LUHMES (cell line): ENCODE measurements around the genes ABHD3 and MIB1.

DNA sequence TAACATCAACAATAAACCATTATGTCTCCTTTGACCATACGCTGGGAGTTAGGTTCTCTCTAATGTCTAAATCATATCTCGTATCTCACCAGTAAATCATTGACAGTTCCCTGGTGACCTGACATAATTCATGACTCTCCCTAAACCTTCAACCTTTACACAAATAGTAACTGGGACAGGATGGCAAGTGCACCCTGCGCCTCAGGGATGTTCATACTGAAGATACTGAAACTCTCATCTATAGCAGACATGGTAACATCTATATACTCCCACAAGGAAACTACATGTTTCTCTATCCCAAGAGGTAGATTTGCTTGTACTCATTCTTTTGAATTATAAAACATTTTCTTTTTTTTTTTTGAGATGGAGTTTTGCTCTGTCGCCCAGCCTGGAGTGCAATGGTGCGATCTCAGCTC, 6.7 kb downstream of the ABHD3 start:
- PRO-cap = no peak

- PRO-cap = bidirectional peak, plus-strand start at chr18:21704400, minus-strand start at chr18:21704272; bidirectional peak, plus-strand start at chr18:21704929, minus-strand start at chr18:21704775
These were observed at the start of gene ABHD3 for GRCh38 chr18:21704101-21704865. ABHD3 (minus strand) TSS chr18:21704774.

DNA sequence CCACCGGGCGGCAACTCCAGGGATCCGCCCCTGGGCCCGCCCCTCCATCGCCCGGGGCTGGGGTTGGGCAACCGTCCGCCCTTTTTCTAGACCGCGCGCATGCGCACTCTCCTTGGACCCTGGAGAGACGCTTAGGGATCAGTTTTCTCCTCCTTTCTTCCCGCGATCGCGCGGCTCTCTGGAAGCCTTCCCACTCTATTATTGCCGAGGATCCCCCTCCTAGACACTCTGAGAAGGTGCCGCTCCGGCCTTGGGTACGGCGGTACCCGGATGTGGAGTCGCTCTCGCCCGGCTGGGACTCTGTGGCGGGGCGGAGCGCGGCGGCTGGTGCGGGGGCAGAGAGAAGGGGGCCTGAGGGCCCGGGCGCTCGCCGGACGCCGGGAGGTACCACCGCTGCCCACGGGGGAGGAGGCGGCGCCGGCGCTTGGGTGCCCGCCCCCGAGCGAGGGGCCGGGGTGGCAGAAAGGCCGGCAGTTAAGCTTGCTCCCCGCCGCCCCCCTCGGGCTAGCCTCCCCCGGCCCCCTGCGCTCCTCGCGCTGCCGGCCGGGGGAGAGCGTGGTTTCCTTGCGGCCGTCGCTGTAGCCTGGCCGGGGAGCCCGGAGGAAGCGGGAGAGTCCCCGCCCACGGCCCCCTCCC, at the start of gene MIB1:
MIB1 (plus strand) TSS at position 112 of the 636 bp plus-strand sequence.
- PRO-cap = bidirectional peak, plus-strand start at position 157 of the sequence, minus-strand start outside the sequence; bidirectional peak, plus-strand start outside the sequence, minus-strand start at position 586 of the sequence

GRCh38 chr18:21741317-21741883, 808 bp downstream of the MIB1 start:
- PRO-cap = bidirectional peak, plus-strand start at chr18:21741365, minus-strand start at chr18:21741266

GRCh38 chr18:21846565-21847243, 106.1 kb downstream of the MIB1 start:
- PRO-cap = no peak

DNA sequence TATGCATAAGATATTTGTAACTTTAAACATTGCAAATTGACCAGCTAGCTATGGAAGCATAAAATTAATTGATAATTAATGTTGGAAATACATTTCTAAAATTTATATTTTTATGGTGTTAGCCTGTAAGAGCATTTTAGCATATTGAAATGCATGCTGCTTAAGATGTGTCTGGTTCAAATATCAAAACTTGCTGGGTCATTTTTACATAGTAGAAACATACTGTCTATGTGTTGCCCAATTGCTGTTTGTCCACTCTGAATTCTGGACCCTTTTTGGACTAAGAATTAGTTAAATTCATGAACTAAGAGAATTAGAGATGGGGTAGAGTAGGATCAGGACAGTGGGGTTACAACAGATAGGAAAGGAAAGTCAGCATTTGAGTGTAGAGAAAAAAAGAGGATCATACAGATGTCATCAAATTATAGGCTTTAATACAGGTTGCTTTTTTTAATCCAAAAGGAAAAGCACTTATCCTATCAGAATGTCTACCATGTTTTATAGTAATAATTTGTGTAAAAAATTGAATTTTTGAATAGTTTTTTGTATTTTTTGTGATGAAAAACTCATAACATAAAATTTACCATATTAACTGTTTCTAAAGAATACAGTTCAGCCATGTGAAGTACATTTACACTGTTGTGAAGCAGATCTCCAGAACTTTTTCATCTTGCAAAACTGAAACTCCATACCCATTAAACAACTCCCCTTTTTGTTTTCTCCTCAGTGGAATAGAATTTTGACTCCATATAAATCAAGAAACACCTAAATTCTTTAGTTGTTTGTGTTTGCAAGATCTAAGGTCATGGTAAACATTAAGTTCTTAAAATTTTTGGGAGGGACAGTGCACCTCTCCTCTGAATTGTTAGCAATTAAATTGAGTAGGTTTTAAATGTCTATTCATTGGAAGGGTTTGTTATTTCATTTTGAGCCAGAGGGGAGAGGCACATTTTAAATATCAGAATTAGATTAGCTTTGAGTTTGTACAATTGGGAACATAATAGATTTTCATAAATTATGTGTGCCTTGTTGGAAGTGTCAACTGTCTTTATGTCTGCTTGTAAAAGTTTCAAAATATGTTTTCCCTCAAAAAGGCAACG, 127.3 kb downstream of the MIB1 start:
- PRO-cap = no peak

DNA sequence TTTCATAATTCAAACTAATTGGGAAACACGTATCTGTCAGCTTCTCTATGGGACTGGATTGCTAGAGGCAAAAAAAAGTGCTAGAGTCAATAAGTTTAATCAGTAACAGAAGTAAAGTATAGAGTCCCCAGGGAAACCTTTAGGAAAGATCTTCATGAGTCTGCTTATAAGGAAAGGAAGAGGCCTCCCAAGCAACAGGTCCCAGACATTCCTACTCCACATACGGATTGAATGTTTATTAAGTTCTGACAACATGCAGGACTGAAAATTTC, 171.6 kb upstream of the GATA6 start:
- PRO-cap = no peak

DNA sequence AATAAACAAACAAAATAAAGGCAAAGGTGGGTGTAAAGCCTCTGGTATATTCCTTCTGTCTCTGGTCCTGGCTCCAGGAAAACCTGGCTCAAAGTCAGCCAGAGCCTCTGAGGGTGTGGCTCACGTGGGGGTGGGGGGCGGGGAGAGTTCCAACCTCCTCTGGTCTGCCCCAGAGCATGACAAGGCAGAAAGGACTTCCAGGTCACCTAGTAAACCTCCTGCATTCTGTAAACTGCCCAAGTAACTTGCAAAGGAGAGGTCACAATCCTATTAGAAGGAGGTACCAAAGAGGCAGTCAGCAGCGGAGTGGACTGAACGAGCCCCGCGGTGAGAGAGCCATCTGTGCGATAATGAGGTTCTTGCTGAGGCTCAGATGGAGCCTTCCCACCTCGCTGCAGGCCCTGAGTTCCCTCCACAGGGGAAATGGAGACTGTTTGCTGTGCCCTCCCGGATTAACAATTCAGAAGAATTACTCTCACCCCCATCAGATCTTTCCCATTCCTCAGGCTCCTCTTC, 58.9 kb upstream of the GATA6 start:
- PRO-cap = no peak

GRCh38 chr18:22167494-22168230, 1.7 kb upstream of the GATA6 start:
- PRO-cap = no peak

DNA sequence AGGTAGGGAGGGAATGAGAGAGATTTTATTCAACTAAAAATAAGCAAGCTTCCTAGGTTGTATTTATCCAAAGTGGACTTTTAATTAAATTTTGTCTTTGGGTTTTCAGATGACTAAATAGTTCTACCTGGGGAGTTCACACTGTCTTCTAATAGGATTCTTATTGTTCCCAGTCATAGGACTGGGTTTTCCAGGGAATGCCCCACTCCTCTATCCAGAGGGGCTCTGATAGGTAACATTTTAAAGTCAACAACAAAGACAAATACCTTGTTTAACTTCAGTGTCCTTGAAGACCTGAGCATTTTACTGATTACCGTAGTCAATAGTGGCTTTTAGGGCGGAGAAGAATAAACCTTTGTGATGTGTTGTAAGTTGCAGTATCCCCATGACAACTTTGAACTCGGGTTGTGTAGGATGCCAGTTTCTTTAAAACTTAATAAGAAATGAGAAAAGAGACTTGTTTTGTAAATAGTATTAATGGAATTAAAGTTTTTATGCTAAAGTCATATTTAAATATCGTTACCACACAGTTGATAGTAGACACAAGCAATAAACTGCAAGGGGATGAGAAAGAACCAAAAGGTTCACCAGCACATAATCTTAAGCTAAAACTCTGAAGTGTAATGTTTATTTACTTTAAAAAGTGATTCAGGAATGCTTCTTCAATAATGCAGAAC, 6.0 kb downstream of the GATA6 start:
- PRO-cap = no peak

DNA sequence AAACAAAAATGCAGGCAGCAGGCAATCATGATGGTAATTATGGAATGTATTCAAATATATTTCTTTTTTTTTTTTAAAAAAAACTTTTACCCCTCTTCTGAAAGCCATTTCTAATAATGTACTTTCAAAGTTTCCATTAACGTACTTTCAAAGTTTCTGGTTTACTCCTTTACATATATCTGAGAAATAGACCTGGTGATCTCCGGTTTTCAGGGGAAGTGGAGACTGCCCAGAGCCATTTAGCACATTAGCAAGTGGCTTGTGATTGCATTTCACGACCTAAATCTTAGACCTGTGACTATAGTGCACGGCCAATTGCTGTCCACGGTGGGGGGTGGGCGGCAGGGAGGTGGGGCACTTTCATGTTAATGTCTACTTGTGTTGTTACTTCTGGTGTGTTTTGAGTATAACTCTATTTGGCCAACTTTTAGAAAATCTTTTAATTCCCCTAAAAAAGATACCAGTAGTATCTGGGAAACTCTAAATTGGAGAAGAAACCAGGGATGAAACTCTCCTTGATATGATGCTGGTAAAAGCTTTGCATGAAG, 11.3 kb downstream of the GATA6 start:
- PRO-cap = no peak

DNA sequence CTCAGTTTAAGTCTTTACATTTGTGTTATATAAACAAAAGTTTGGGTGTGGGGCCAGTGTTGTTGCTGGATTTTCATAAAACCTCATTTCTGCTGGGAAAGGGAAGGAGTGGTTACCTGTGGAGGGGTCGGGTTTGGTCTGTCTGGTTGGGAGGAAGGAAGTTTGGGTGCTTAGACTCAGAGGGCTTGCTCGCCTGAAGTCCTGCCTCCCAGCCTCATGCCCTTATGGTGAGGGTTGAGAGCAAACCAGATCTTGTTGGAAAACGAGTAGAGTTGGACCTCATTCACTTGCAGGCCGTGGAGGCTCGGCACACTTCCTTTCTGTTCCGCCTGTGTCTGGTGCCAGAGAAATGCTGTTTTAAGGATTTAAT, 29.5 kb downstream of the GATA6 start:
- PRO-cap = no peak

GRCh38 chr18:22200518-22201402, 31.4 kb downstream of the GATA6 start:
- PRO-cap = no peak

- PRO-cap = no peak
These were observed 54.1 kb downstream of the GATA6 start for GRCh38 chr18:22223217-22224106.

- PRO-cap = no peak
These were observed 82.0 kb downstream of the CTAGE1 start for GRCh38 chr18:22335653-22336220.

GRCh38 chr18:22349555-22350103, 68.1 kb downstream of the CTAGE1 start:
- PRO-cap = no peak

GRCh38 chr18:22428209-22428596, 10.5 kb upstream of the CTAGE1 start:
- PRO-cap = no peak

GRCh38 chr18:22469925-22470482, 52.3 kb upstream of the CTAGE1 start:
- PRO-cap = no peak

DNA sequence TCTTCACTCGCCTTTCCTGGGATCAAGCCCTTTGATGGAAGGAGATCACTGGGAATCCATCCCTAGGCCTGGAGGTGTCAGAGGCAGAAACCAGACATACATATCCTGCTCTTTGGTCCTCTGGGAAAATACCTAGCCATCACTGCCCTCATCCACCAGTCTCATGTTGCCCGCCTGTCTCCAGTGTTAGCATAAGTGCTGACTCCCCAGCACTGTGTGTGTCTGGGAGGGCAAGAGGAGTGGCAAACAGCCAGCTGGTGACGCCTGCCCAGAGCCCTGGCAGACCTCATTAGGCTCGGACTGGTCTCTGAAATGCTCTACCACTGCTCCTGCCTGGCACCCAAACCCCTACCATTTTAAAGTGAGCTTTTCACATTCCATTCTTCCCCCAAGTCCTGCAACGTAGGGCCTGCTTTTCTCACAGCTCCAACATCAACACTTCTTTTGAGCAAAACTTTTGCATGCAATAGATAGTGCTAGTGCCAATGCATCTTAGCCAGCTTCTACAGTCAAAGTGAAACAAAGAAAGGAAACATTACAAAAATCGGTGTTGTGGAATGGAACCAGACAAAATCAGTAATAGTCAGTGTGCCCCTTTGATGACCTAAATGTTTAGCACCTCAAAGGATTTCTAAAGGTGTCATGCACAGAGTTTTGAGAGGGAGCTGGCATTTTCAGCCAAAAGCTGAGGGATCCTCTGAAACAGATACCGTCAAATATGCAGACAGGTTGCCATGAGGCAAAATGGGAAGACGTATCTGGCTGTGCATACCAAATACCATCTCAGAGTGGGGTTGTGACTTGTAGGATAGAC, 139.0 kb upstream of the CTAGE1 start:
- PRO-cap = no peak

- PRO-cap = no peak
These were observed 141.4 kb upstream of the CTAGE1 start for GRCh38 chr18:22558802-22559778.